Left common carotid artery plus branches (tissue), 1 donor: ENCODE measurements around a stretch of chr13.

GRCh38 chr13:106867184-106867797, 299.4 kb upstream of the ARGLU1 start:
- PRO-cap: no peak

DNA sequence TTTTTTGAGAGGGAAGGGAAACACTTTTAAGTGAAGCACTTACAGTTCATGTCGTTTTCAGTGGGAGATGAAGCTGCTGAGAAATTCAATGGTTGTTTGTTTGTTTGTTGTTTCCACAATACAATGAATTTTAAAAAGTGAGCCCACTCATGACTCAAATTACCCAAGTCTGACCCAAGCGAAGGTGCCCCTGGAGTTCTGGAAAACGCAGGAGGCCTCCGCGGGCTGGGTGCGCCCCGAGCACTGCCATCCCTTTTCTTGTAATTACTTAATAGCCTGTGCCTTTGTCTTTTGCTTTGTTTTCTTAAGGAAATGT, 348.9 kb upstream of the ARGLU1 start:
- PRO-cap: no peak

DNA sequence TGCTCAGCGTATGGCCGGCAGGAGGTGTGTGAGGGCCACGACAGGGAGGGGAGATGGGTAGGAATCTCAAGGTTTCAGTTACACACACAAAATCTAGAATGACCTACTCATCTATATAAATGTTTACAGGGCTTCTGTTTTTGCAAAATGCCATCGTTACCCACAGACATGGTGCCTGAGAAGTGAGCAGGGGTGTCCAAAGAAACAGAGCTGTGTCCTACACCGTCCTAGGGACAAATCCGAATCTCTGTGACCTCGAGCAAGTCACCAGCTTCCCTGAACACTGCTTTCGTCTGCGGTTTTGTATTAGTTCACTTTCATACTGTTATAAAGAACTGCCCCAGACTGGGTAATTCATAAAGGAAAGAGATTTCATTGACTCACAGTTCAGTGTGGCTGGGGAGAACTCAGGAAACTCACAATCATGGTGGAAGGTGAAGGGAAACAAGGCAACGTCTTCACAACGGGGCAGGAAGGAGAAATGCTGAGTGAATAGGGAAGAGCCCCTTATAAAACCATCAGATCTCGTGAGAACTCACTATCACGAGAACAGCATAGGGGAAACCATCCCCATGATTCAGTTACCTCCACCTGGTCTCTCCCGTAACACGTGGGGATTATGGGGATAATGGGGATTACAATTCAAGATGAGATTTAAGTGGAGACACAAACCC, 188.9 kb downstream of the NALF1 start:
- PRO-cap: no peak

DNA sequence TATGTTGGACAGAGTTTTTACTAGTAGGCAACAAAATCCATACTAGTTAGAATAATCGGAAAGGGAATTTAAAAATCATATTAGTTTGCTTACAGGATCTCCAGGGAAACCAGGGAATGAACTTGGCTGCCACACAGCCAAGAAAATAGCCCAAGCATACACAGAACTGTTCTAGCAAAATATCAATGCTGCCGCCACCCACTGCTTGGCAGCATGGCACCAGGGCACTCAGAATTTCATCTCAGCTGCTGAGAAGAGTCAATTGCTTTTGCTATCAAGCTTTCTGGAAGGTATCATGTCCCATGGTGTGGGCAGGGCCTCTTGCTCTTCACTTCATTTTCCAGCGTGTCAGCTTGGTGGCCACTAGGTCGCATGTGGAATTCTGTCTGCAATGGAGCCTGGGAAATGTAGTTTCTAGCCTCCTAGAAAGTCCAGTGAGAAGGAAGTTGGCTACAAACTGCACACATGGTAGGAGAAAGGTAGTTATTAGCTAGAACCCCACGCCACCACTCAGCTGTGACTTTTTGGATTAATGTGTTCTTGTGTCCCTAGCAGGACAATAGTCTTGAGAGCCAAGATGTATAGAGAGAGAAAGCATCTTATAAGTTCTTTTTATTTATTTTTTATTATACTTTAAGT, 105.2 kb downstream of the MYO16 start:
- PRO-cap: no peak

- PRO-cap: no peak
These were observed 525.9 kb downstream of the MYO16 start for GRCh38 chr13:109155018-109155928.

DNA sequence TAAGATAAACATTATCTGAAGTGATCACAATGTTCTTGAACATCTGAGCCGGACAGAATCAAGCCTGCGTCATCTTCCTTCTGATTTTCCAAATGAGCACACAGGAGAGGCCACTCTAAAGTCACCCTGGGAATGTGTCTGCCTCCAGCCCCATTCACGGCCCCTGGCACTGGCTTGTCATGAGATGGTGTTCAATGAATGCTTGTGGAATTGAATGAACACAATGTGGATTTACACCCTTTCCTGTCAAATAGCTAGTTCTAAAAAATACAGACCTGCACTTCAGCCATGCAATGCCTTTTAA, 511.9 kb downstream of the IRS2 start:
- PRO-cap: no peak

- PRO-cap: no peak
These were observed 389.2 kb downstream of the IRS2 start for GRCh38 chr13:109397246-109397618.

DNA sequence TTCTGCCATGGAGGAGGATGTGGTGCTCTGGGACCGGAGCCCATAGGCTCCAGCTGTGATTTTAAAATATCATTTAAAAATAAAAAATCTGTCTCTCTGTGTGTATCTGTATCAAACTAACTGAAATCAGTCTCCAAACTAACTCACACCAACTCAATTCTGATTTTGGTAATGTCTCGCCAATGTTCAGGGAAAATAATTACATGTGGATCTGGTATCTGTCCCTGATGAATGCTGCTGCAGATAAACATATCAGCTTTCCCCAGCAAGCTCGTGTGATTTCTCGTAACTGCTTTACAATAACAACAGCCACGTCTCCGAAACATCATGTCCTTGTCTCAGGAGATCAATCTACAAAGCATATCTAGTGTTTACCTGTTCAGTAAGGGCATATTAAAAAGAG, 129.0 kb downstream of the IRS2 start:
- PRO-cap: no peak

DNA sequence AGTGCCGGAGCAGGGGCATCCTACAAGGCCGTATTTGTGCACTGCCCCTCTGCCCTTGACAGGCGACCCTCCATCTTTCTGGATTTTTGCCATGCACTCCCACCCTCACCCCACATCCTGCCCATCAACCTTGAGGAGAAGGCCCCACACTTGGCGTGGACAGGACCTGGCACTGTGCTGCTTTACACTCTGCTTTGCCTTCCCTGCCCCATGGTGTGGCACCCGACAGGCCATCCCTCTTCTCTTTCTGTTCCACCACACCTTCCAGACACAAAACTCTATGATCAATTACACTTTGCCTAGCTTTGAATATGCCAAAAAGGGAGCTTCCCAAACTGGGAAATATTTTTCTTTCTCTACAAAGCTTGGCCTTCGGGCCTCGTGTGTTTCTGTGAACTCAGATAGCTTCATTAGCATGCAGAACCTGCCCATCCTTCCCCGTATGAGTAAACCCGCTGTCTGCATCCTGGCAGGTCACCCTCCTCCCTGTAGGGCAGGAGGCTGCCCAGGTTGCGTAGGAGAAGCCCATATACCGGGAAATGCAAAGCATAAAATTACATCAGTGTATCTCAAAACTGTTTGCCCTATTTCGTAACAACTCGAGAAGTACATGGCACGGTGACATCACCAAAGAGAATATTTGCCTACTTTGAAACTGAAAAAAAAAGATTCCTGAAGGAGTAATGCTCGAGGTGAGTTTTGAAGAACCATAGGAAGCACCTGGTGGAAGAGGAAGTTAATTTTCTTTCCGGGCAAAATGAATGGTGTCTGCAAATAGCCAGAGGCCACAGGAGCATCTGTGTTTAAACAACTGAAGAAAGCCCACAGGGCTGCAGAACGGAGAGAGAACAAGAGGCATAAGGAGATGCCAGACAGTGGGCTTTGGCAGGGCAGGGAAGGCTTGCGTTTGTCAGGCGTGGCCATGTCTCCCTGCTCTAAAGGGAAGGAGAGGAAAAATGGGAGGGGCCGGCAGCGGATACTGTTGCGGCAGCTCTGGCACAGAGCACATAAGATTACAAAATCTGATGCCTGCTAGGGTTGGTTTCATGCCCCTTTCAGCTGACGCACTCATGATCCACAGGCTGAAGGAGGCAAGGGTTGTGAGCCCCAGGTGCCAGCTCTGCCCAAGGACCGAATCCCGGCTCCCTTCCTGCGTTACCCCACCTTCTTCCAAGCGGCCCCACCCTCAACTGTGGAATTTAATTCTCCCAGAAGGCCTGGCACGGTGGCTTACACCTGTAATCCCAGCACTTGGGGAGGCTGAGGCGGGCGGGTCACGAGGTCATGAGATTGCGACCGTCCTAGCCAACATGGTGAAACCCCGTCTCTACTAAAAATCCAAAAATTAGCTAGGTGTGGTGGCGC, 81.5 kb downstream of the IRS2 start:
- PRO-cap: no peak

DNA sequence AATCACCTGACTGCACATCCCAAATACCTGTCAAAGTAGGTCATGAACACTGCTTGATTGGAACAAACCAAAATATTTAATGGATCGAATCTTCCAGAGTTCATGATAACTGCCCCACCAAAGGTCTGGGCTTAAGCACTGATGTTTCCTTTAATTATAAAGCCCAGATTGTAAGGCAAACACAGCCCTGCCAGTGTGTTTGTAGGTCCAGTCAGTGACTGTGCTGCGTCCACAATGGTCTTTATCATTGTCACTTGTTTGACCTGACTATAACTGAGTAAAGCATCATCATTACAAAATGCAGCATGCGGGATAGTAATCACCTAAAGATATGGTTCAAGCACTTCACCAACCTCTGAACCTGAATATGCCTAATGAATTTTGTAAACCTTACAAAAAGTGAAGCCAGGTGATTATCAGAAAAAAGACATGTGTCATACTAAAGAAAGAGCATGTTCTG, 63.3 kb downstream of the IRS2 start:
- PRO-cap: no peak

GRCh38 chr13:109770536-109770949, 15.8 kb downstream of the IRS2 start:
- PRO-cap: no peak

DNA sequence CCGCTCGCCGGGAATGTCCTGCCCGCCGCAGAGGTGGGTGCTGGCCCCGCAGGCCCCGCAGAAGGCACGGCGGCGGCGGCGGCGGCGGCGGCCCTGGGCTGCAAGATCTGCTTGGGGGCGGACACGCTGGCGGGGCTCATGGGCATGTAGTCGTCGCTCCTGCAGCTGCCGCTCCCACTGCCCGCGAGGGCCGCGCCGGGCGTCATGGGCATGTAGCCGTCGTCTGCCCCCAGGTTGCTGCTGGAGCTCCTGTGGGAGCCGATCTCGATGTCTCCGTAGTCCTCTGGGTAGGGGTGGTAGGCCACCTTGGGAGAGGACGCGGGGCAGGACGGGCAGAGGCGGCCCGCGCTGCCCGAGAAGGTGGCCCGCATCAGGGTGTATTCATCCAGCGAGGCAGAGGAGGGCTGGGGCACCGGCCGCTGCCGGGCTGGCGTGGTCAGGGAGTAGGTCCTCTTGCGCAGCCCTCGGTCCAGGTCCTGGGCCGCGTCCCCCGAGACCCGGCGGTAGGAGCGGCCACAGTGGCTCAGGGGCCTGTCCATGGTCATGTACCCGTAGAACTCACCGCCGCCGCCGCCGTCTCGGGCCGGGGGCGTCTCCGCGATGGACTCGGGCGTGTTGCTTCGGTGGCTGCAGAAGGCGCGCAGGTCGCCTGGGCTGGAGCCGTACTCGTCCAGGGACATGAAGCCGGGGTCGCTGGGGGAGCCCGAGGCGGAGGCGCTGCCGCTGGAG, 2.3 kb downstream of the IRS2 start:
- PRO-cap: no peak

DNA sequence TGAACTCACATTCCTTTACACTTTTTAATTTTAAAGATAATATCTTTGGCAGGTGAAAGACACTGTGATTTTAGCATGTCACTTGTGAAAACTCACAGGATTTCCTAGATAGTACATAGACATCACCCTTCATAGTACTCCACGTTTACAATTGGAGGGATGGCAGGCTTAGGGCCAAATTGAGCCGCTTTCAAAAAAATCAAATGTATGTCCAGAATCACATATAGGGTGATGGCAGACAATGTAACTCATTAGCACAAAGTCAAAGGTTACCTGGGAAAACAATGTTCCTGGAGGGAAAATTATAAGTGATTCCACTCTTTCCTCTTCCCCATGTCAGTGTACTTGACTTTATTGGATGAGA, 112.2 kb upstream of the IRS2 start:
- PRO-cap: no peak

DNA sequence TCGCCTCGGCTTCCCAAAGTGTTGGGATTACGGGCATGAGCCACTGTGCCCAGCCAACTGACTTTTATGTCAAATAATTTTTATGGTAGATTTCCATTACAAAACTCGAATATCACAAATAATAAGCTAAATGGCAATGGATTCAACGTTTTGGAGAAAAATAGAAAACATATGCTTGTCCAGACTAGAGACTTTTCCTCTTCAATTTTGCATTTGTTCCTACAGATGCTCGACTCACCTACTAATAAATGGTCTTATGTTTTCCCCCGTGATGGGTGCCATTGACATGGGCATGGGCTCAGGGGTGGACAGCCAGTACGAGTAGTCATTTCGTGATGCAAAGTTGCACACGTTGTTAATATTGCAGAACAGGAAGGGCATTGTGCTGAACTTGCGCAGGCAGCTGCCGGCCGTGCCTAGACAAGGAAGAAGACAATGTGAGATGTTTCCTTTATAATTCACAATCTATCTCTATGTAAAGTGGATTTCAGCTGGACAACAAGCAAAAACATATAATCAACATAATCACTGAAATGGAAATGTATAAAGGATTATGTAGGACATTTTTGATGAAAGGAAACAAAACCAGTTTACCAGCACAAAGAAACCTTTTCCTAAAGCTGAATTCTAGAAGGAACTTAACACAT, 145.9 kb downstream of the COL4A1 start:
- PRO-cap: no peak

GRCh38 chr13:110240200-110240639, 66.7 kb downstream of the COL4A1 start:
- PRO-cap: no peak

- PRO-cap: no peak
These were observed 71.0 kb downstream of the COL4A2 start for GRCh38 chr13:110377882-110378594.

GRCh38 chr13:110400540-110401256, 93.6 kb downstream of the COL4A2 start:
- PRO-cap: no peak

DNA sequence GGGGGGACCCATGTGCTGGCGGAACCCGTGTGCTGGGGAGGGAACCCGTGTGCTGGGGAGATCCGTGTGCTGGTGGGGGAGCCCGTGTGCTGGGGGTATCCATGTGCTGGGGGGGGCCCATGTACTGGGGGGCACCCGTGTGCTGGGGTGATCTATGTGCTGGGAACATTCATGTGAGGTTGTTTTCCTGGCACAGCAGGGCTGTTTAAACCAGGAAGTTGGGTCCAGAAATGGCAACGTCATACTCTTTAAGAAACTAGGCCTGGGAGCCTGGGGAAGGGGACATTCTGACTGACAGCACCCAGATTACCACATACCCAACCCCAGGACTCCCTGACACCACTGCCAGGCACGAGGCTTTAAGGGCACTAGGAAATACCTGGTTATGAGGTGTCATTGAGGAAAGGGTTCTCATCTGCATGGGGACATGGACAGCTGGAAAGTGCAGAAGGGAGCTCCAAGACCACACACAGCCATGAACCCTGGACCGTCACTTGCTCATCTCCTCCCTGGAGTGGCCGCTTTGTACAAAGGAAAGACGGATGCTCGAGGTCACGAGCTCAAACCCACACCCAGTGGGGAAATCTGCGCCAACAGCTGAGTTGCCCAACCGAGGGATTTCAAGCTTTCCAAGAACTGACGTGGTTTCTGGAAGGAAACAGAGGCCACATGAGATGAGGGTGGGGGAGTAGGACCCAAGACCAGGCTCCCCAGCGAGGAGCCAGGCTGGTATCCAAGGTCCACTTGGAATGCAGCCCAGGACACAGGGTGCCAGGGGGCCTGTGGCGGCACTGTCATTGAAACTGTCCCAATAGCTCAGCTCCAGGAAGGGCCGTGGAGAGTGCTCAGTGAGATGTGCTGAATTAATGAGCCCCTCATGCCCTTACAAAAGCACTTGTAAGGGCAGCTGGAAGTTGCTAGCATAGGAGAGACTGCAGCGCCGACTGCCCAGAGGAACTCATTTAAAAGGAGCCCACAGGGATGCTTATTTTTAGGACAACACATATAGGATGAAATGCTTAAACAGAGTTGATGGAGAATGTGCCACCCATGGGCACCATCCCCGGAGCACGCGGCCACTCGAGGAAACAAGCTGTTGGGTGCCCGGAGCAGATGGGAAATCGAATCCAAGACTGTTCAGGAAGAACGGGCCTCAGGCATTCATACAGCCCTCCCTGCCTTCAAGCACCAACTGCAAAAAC, 40.8 kb downstream of the RAB20 start:
- PRO-cap: unidirectional peak, minus-strand start at position 516 of the sequence

DNA sequence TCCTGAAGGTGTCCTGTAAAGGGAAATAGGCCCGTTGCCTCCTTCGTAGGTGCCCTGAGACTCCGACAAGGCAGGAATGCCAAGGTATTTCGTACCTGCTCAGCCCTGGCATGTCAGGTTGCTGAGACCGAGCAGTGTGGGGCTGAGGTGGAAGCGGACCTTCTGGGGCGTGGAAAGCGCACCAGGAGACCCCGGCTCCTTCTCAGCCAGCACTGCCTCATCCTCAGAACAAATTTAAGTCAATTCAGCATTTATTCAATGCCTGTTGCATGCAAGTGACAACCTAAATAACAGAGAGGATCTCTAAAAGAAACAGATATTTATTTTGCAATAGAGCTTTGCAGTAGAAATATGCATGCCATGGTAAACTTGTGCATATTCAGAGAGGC, 1.3 kb upstream of the RAB20 start:
- PRO-cap: no peak

- PRO-cap: no peak
These were observed 40.1 kb downstream of the CARS2 start for GRCh38 chr13:110665460-110666608.